Thoracic aorta (tissue), 1 donor: ENCODE results near the gene FGFR4.

DNA sequence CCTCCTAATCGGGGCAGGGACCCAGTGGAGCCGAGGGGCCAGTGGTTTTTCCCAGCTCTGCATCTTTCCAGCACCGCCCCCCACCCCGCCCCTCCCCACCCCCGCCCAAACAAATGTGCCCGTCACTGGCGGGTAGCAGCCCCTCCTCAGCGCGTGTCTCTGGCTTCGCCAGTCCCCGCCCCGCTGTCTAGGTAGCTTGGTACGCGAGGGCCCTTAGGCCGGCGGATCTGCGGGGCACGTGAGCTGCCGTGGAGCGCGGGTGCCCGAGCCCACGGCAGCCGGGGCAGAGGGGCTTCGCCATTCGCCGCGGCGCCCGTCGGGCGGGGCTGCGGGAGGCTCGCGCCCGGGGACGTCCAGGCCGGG lies 7.1 kb downstream of the UNC5A start:
- RAMPAGE, long total RNA = no peak

DNA sequence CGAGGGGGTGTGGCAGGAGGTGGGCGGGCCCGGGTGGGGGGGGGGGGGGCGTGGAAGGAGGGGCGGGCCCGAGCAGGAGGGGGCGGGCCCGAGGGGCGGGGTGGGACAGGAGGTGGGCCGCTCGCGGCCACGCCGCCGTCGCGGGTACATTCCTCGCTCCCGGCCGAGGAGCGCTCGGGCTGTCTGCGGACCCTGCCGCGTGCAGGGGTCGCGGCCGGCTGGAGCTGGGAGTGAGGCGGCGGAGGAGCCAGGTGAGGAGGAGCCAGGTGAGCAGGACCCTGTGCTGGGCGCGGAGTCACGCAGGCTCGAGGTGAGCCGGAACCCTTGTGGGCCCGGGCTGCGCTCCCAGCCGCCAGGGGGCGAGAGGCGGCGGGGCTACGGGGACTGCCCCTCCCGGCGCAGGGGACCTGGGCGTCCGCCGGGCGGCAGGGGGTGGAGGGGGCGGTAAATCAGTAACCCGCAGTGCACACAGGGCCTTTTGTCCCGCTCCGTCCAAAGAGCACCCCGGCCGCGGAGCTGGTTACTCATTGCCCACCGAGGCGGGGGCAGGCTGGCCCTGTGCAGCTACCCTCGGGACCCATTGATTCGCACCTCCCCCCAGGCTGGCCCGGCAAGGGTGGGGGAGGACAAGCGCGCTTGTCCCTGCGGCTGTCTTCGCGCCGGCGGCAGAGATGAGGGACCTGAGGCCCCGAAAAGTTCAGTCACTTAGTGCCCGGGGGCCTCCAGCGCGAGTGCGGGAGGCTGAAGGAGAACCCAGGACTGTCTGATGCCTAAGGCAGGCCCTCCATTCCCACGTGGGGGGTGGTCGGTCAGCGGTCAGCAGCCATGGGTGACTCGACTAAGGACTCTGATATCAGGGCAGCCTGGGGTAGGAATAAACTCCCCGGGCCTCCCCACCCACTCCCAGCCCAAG lies at the start of gene FGFR4:
TSS of gene FGFR4 (plus strand) at position 148 of the 913 bp plus-strand sequence.
- RAMPAGE, long total RNA = no peak

DNA sequence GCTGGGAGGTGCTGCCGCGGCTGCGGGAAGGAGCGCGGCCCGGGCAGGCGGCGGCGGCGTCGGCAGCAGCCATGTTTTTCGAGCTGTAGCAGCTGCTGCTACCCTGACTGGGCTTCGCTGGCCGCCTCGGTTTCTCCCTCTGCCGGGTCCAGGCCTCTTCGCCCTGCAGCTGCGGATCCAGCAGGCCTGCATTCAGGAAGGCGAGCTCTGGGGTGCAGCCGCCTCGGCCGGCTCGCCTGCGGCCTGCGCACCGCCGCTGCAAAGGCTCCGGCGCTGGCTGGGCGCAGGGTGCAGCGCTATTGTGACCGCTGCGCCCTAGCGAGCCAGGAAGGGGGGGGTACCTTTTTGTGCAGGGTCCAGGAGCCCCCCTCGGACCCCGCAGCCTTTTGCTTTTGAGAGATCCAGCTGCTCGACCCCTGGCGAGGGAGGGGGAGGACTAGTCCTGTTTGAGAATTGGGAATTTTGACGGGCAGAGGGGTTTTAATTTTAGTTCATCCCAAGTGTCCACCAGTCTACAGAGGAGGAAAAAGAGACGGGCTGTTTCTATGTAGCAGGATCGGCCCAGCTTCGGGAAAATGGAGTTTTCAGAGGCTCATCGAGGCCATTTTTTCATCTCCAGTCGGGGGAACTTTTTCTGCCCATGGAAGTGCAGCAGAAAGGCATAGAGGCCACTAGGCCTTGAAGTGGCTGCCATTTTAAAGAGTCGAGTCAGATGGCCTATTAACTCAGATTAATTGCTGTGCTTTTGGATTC lies 934 bp downstream of the NSD1 start:
- RAMPAGE, long total RNA = no peak

DNA sequence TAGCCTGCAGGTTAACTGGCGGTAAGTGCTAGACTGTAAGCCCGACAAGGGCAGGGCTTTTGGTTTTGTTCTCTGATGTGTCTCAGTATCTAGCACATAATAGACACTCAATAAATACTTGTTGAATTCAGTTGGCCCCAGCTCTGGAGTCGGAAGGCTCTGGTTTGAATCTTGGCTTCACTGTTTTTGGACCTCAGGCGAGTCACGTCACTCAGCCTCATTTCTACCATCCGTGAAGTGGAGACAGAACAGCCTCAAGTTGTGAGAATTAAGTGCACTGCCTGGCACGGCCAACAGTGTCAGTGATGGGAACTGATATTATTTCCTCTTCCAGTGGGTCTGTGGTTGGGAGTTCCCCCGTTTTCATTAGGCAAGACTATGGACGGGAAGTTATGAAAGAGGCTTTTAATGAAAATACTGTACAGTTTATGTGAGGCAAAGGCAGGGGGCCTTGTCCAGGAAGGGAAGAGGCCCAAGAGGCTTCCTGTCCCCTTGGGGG lies 3.3 kb downstream of the PRELID1 start:
- RAMPAGE, long total RNA = no peak

GRCh38 chr5:177405889-177406088 lies 3.6 kb downstream of the F12 start:
- RAMPAGE, long total RNA = no peak

DNA sequence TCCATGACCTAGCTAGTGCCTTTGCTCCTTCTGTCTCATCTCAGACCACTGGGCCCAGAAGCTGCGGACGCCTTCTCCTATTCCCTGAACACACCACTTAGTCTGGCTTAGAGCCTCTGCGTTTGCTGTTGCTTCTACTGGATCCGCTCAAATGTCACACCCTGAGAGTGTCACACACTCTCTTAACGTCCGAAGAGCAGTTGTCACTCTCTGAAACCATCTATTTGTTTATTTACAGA lies 1.3 kb upstream of the GRK6 start:
- RAMPAGE, long total RNA = no peak

DNA sequence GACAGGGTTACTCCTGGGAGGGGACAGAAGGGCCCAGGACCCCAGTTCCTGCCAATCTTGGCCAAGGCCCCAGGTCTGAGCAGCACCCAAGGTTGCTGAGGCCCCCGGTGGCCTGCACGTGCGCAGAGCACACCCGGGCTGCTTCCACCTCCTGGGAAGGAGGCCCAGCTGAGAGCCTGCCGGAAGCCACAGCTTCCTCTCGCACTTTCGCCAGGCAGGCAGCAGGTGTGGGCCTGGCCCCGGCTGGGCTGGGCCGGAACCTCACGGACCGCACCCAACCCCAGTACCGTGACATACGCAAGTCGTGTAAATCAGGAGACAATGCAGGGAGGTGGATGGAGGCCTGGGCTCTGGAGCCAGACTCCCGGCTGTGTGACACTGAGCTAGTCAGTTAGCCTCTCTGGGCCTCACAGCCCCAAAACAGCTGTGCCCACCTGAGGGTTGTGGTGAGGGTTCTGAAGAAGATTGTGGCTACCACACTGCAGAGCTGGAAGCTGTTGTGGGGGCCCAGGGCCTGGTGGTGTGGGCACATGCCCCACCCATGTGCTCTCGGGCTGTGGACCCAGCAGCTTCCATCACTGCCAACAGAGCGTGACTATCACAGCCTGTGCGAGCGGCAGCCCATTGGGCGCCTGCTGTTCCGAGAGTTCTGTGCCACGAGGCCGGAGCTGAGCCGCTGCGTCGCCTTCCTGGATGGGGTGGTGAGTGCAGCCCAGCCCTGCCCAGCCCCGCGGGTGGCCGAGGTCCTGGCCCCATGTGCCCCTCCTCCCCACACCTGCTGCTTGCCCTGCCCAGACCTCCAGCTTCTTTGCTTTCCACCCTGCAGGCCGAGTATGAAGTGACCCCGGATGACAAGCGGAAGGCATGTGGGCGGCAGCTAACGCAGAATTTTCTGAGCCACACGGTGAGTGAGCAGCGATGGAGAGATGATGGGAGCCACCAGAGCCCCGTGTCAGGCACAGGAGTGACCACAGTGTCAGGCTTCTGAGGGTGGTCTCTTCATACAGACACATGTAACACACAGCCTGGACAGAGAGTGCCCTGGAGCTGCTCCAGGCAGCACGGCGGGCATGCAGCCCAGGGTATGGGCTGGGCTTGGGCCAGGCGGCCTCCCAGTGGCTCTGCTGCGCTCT lies 5.3 kb downstream of the GRK6 start:
- RAMPAGE, long total RNA = no peak

- RAMPAGE, long total RNA = no peak
These were observed 3.0 kb upstream of the PRR7 start for GRCh38 chr5:177443479-177444085.

GRCh38 chr5:177454360-177454605 lies 7.7 kb downstream of the PRR7 start:
- RAMPAGE, long total RNA = no peak

DNA sequence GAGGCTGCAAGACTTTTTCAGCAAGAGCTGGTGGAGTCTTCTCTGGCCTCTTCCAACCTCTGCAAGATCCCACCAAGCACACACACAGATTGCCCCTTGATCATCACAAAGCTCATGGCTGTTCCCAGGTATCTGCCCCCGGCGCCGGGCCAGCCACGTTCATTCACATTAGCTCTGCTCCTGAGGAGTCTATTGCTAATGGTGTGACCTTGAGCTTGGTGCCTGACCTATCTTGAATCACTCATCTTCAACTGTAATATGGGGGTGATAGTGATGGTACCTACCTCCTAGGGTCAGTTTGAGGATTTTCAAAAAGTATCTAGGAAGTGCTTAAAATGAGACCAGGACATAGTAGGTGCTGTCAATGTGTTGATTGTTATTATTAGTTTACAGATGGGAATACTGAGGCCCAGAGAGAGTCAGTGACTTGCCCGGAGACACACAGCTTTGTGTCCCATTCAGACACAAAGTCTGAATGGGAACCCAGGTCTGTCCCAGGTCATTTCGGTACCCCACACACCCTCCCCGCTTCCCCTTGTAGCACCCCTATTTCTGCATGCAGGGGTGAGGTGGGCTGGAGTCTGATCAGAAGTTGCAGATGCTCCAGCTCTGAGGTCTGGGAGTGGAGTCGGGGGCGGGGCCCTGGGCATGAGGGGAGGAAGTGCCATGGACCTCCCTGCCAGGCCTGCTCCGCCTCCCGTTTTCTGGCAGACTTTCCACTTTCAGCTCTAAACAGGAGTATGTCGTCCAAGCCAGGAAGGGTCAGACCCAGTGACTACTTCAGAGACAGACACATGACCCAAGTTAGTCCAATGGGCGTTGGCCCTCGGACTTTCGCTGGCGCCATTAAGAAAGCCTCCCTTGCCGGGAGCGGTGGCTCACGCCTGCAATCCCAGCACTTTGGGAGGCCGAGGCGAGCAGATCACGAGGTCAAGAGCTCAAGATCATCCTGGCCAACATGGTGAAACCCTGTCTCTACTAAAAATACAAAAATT lies 3.1 kb upstream of the DBN1 start:
- RAMPAGE, long total RNA = no peak

GRCh38 chr5:177809321-177809773 lies 186.7 kb downstream of the PROP1 start:
- RAMPAGE, long total RNA = no peak

- RAMPAGE, long total RNA = no peak
These were observed 57.9 kb upstream of the N4BP3 start for GRCh38 chr5:178055400-178055918.

GRCh38 chr5:178124070-178125034 lies 6.5 kb upstream of the RMND5B start:
- RAMPAGE, long total RNA = no peak

DNA sequence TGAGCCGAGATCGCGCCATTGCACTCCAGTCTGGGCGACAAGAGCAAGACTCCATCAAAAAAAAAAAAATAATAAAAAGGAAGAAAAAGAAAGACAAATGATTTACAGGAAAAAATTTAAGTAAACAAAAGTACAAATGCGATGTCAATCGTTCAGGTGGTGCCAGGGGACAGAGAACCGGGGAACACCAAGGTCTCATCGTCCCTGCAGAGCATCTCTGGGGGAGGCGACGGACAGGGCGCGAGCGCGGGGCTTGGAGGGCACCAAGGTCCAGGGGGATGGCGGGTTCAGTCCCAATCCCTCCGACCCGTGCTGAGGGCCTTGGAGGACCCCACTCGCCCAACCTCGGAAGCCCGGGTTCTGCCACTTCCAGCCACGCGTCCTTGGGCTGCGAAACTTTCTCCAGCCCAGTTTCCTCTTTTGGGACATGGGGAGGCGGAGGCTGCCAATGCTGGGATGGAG lies 549 bp upstream of the HNRNPAB start:
- RAMPAGE, long total RNA = no peak

GRCh38 chr5:178216705-178216893 lies 12.3 kb downstream of the HNRNPAB start:
- RAMPAGE, long total RNA = no peak

DNA sequence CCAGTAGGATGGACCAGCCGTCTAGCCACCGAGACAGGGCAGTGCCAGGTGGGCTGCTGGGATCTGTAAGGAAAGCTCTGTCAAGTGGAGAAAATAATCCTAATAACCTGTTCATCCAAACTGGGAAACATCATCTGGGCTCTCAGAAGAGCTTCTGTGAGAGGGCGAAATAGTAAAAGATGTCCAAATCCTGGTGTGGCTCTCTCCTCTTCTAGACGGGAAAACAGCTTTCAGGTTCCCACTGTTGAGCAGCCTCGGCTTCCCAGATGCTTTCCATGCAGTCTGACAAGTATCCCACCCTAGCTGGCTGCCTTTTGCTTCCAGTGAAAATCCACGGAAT lies 129.9 kb downstream of the COL23A1 start:
- RAMPAGE, long total RNA = no peak

DNA sequence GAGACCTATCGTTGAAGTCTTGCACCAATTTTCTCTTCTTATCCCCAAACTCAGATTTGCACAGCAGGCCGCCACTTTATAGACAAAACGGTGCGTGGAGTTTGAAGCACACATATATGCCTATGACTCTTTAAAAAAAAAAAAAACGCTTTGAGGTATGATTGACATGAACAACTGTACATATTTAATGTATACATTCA lies 101.7 kb downstream of the COL23A1 start:
- RAMPAGE, long total RNA = no peak

DNA sequence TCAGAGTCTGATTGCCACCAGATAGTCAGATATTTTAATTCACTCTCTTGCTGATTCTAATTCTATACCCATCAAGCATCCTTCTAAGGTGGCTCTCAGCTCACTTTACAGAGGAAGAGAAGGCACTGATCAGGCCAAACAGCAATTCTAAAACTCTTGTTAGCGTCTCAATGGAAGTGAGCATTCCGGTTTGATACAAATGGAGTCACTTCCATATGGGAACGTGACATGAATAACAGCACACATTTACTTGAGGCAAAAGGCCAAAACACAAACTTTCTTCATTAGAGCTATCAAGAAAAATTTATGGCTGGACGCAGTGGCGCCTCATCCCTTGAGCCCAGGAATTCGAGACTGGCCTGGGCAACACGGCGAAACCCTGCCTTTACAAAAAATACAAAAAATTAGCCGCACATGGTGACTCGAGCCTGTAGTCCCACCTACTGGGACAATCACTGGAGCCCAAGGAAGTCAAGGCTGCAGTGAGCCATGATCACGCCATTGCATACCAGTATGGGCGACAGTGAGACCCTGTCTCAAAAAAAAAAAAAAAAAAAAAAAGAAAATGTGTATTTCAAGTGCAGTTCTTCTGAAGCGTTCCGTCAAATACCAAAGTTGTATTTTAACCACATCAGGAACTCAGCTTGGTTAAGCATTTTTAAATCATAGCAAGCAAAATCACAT lies 1.8 kb downstream of the CLK4 start:
- RAMPAGE, long total RNA = no peak

DNA sequence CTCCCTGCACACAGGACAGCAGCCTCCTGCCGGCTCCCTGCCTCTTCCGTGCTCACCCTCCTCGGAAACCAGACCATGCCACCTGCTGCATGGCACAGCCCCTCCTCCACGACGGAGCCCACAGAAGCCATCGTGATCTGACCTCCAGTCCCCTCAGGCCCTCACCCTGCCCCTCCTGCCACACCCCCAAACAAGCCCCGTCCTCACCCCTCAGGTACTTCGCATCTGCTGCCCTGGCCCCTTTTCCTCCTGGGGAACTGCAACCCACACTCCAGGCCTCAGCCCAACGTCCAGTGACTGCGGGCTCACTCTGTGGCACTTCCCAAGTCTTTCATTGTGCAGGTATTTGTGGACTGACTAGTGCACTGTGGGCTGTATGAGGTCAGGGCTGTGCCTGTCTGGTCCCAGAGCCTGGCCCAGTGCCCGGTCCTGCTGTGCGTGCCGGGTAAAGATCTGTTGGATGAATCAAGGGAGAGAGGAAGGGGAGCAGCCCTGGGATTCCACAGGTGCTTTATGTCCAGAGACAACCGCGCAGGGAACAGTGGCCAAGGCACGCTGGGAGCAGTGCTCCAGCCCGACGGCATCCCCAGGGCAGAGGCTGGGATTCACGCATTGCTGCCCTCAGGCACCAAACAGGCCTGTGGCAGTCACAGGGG lies 86.1 kb downstream of the ADAMTS2 start:
- RAMPAGE, long total RNA = no peak

DNA sequence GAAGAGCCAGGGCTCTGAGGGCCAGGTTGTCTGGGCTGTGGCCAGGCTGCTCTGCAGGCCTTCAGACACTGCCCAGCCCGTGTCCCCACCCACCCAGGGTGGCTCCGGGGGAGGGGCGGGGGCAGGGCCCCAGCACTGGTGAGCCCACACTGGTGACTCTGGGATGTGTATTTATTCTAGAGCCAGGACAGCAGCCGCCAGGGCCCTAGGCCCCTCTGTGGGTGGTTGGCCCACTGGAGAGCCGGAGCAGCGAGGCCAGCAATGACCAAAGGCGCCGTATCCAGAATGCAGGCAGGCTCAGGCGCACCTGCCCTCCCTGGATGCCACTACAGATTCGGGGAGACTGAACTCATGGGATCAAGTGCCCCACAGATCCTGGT lies 56.8 kb downstream of the ADAMTS2 start:
- RAMPAGE, long total RNA = no peak